ENCODE measurements around the gene UGT1A6.

DNA sequence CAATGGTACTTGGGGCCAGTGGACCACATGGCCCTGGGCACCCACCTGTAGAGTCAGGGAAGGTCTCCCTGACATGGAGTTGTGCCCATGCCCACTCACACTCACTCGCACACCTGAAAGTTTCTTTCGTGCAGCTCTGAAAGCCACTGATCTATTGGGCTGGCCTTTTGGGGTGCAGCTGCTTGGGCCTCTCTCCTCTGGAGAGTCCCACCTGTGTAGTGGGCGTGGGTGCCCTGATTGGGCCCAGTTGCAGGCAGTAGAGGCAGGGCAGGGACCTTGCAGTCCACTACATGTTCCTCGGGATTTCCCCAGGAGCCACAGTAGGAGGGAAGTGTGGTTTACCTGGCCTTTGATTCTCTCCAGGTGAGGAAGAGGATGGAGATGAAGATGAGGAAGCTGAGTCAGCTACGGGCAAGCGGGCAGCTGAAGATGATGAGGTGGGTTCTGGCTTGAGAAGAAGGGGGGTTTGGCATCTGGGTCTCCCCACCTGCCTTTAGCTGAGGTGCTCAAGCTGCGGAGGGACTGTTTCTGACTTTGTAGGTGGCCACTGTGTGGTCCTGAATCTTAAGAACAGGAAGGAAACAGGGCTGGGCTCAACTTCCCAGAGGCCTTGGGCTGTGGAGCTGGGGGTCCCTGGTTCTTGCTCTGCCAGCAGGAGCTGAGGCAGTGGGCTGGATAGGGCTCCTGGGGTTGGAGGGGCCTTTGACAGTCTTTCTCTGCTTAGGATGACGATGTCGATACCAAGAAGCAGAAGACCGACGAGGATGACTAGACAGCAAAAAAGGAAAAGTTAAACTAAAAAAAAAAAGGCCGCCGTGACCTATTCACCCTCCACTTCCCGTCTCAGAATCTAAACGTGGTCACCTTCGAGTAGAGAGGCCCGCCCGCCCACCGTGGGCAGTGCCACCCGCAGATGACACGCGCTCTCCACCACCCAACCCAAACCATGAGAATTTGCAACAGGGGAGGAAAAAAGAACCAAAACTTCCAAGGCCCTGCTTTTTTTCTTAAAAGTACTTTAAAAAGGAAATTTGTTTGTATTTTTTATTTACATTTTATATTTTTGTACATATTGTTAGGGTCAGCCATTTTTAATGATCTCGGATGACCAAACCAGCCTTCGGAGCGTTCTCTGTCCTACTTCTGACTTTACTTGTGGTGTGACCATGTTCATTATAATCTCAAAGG is 4.1 kb downstream of the PTMA start:
- RRBS: no CpG with 5 or more reads among the region's 25 CpGs

- RRBS: 7% methylated on average over 13 of the region's 92 CpGs
Measured at GRCh38 chr2:232419377-232420534, 13.1 kb downstream of the ALPG start.

GRCh38 chr2:232444123-232444438 is 11.9 kb upstream of the ALPI start:
- RRBS: no CpG with 5 or more reads among the region's 8 CpGs

- RRBS: no CpG with 5 or more reads among the region's 5 CpGs
Measured at GRCh38 chr2:232570945-232571357, 20.5 kb downstream of the EIF4E2 start.

DNA sequence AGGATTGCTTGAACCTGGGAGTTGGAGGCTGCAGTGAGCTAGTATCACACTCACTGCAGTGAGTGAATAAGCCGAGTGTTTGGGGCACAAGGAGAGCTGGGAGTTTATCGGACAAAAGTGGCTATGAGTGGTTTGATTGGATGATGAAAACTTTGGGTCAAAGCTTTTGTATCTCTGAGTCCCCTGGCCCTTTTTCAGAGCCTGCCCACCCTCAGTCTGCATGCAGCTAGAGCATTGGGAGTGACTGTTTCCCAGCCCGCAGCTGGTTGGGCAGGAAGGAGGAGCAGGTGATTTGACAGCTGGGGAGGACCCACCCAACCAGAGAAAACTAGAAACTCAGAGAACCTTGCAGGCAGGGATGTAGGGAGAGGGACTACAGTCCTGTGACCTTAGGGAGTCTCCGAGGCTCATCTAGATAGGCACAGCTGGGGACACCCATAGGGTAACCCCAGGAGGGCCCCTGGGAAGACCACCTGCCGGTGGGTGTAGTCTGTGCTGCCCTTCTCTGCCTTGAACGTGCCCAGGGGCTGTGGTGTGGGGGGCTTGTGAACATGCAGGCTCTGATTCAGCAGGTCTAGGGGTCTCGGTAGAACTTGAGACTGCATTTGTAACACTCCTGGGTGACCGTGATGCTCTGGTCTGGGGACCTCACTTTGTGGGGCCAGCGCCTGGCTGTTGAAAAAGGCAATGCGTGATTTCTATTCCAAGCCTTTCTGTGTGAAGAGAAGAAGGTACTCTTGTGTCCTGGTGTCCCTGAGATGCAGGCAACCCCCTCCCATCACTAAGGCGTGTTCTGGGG is 14.9 kb downstream of the EFHD1 start:
- RRBS: no CpG with 5 or more reads among the region's 11 CpGs

DNA sequence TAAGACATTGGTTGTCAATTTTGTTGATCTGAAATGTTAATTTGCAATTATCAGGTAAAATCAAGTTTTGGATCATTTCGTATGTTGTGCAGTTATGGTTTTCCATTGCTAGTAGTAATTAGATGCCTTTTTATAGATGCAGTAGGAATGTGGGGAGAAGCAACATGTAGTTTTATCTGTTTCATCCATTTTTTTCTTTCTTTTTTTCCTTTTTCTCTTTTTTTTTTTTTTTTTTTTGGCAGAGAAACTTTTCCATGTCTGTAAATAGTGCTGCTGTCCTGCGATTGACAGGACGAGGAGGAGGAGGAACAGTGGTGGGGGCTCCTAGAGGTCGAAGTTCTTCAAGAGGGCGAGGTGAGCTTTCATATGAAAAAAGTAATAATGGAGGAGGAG is 20.4 kb downstream of the KCNJ13 start:
- RRBS: no CpG with 5 or more reads among the region's 5 CpGs

DNA sequence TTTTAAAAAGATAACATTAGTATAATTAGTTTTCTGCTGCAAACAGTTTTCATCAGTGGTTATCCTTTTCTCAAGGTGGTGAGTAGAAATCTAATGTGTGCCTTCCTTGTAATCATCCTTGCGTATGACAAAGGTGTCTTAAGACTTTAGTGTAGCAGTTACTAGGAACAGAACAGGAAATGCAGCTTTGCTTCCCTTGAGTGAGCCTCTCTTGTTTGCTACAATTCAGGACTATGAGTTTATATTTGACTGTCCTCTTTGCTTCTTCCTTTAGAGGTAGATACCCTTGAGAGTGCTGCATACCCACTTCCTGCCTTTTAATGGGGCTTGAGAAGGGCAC is 3.9 kb downstream of the KCNJ13 start:
- RRBS: no CpG with 5 or more reads among the region's 1 CpG

DNA sequence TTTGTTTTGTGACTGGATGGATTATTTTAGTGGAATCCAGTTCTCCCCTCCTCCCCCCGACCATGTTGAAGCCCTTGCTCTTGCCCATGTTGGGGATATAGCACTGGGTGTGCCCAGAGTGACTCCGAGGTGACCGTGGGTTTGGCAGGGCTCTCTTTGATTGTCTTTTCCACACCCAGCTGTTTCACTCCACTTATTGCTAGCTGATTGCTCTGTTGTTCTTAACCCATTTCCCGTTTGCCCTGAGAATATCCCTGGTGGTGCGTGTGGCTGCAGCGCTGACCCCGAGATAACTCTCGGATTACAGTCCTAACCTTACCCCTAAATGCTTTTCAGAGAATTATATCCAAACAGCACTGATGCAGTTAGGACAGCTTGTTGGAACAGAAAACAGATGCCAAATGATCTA is 34.4 kb upstream of the SNORC start:
- RRBS: no CpG with 5 or more reads among the region's 8 CpGs

GRCh38 chr2:232877046-232877672 is 7.1 kb downstream of the SNORC start:
- RRBS: 23% methylated on average over 4 of the region's 18 CpGs

DNA sequence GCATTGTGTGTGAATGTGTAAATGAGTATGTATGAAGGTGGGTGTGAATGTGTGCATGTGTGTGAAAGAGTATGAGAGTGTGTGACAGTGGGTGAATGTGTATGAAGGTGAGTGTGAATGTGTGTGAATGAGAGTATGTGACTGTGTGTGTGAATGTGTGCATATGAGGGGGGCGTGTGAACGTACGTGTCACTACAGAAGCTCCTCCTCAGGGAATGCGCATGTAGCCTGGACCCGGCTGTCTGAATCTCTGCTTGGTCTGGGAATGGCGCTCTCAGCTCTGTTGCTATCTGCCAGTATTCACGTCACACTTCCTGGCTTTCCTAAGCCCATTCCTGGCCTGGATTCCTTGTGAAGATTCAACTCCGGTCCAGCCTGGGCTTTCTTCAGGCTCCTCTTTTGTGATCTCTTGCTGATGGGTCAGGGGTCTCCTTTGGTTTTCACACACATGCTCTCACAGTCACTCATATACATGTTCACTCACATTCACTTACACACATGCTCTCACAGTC is 29.1 kb downstream of the SNORC start:
- RRBS: no CpG with 5 or more reads among the region's 8 CpGs

DNA sequence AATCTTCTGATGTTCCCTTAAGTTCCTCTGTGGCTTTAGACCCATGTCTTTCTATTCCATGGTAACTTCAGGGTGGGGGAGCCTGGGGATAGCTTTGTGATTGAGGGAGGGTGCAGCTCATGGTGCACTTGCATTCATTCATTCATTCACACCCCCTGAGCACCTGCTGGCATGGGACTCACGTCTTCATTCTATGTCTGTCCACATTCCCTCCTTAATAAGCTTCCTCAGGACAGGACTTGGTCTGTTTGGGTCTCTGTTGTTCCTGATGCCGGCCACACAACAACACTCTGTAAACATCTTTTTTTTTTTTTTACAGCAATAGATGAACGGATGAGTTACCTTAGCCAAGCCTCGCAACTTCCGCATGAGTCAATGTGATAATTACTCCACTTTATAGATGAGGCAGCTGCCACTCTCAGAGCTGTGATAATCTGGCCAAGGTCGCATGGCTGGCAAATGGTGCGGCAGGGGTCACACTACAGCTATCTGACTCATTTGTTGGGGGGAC is 33.4 kb downstream of the NGEF start:
- RRBS: no CpG with 5 or more reads among the region's 7 CpGs

DNA sequence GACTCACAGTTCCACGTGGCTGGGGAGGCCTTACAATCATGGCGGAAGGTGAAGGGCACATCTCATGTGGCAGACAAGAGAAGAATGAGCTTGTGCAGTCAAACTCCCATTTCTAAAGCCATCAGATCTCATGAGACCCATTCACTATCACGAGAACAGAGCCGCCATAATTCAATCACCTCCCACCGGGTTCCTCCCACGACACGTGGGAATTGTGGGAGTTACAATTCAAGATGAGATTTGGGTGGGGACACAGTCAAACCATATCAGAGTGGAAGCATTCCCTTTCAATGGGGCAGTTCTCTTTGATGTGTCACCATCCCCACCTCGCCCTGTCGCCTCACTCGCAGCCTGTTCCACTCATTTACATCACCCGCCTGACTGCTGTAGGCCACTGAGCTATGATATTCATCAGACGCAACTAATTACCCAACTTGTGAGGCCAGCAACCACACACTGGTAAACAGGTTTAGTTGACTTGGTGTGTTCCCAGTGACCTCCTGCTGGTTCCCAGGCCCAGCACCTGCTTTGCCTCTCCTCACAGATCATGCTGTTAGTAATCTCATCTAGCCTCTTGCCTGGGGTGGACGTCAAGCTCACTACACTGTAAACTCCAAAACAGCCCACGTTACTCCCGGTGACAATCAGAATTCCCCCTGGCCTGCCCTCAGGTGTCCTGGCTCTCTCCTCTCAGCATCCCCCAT is 39.9 kb downstream of the INPP5D start:
- RRBS: 79% methylated on average over 1 of the region's 15 CpGs

- RRBS: no CpG with 5 or more reads among the region's 5 CpGs
Measured at GRCh38 chr2:233143140-233143424, 82.9 kb downstream of the INPP5D start.

DNA sequence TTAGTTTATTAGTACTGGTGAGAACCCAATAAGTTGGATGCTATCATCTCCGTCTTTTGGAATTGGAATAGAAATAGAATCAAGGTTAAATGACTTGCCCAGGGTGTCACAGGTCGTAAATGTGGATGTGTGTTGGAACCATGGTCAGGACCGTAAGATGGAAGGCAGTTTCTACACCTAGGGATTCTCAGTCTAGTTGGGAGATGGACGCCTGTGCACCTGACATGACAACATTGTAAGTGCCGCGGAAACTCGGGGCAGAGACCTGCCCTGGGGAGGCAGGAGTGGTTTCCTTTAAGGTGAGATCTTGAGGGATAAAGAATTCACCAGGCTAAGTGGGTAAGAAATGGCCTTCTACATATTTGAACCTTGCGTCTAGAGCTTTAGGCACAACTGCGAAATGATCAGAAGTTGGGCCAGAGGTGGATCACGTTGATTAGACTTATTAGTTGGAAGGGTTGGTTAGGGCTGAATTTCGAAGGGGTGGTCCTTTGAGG is 1.6 kb downstream of the DGKD start:
- RRBS: no CpG with 5 or more reads among the region's 11 CpGs

GRCh38 chr2:233468574-233469014 is 98.0 kb downstream of the USP40 start:
- RRBS: no CpG with 5 or more reads among the region's 12 CpGs

- RRBS: no CpG with 5 or more reads among the region's 5 CpGs
Measured at GRCh38 chr2:233474719-233475113, 91.9 kb downstream of the USP40 start.

DNA sequence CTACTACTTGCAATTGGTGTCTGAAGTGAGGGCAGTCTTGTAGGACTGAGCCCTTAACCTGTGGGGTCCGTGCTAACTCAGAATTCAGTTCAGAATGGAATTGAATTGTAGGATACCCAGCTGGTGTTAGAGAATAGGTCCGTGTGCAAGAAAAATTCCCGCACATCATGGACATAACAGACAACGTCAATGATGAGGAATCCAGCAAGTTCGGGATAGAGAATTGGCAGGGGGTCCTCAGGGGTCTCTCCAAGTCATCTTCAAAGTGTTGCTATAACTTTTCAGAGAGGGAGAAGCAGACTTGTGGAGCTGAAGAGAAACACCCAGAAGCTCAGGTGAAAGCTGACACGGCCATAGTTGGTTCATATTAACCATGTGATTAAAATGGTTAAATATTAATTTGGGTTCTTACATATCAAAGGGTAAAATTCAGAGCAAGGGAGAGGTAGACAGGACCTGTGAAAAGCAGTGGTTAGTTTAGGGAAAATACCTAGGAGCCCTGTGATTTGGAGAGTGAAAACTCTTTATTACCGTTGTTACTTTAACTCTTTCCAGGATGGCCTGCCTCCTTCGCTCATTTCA is at the start of gene UGT1A6:
TSS of gene UGT1A6 (plus strand) at position 442 of the 582 bp plus-strand sequence.
- RRBS: no CpG with 5 or more reads among the region's 8 CpGs

GRCh38 chr2:233719800-233720336 is 1.3 kb downstream of the UGT1A4 start:
- RRBS: no CpG with 5 or more reads among the region's 6 CpGs

- RRBS: no CpG with 5 or more reads among the region's 8 CpGs
Measured at GRCh38 chr2:233736872-233737381, 8.1 kb downstream of the UGT1A3 start.

GRCh38 chr2:233746902-233747317 is 13.2 kb upstream of the UGT1A1 start:
- RRBS: no CpG with 5 or more reads among the region's 7 CpGs

Measured in AG09309 (cell line).